Pericardium (tissue), 1 donor: ENCODE data around the gene RNF183.

DNA sequence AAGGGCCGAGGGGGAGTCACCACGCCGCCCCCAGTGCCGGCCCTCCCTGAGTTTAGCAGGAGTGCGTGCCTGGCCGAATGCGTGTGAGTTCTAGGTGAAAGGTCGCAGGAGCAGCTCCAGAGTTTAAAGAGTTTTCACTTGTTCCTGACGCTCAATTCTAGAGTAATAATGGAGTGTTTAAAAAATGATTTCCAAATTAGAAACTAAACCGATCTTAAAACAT is 428 bp downstream of the HSDL2 start:
- RRBS = no CpG with 5 or more reads among the region's 10 CpGs

DNA sequence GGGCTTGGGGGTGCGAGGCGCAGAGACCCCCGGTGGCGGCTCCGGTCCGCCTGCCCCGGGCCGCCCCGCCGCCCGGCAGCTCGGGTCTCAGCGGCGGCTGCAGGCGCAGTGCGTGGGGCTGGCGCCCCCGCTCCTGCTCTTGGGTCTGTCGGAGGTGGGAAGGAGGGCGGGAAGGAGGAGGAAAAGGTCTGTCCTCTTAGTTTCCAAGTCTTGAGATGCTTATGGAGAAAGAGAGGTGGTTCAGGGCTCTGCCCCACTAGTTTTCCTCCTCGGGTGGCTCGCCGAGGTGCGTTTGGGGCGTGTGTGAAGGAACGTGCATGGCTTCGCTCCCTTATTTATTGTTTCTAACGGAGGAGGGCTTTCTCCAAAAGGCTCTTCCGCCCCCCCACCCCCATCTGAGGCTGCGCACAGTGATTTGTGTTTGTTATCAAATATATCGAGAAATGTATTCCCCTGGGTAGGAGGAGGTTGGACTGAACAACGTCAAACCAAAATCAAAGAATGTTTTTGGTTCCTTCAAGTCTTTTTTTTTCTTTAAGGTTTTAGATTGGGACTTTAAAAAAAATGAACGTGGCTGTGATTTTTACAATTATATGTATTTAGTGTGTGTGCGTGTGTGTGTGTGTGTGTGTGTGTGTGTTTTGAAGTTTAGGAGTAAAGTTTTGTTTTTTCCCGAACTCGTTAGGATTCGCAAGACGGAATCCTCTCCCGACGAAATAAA is 868 bp downstream of the KIAA1958 start:
- RRBS = no CpG with 5 or more reads among the region's 40 CpGs

DNA sequence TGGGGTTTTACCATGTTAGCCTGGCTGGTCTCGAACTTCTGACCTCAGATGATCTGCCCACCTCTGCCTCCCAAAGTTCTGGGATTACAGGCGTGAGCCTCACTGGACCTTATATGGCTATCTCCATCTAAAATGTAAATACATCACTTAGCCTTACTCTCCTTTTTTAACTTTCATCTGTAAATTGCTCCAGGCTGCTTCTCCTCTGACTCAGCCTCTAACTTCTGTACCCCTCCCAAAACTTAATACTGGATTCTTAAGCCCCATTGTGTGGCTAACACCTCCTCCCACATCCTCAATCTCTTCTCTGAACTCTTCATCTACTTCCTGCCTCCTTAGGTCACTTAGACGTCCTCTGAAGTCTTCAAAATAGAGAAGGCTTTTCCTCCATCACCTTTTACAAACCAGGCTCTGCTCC is 4.0 kb downstream of the SNX30 start:
- RRBS = no CpG with 5 or more reads among the region's 3 CpGs

GRCh38 chr9:112755677-112756066 is 5.1 kb downstream of the SNX30 start:
- RRBS = no CpG with 5 or more reads among the region's 4 CpGs

DNA sequence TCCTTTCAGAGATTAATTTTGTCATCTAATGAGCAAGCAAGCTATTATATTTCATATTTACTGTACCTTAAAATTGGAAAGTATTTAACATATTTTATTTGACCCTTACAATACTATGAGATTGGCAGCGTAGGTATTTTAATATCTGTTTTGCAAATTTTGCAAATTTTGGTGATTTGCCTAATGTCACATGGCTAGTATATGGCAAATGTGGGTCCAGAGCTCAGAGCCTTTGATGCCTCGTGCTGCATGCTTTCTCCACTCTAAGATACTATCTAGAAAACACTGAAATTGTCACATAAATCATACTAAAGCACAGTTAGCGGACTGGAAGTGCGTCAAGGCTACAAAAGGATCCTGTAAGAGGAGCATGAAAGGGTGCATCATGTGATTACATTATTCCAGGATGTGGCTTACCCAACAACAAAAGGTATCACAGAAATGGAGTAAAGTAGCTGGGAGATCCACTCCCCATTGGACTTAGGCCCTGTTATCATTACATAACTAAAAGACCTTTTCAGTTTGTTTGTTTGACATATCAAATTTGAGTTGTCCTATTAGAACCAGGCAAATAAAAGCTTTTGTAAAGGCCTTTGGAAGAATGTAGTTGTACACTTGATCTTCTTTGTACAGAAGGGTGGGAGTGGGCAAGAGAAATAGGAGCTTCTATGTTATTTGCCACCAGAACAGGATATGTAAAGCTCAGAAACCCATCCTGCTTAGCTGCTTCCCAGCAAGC is 6.8 kb downstream of the SLC31A1 start:
- RRBS = no CpG with 5 or more reads among the region's 4 CpGs

DNA sequence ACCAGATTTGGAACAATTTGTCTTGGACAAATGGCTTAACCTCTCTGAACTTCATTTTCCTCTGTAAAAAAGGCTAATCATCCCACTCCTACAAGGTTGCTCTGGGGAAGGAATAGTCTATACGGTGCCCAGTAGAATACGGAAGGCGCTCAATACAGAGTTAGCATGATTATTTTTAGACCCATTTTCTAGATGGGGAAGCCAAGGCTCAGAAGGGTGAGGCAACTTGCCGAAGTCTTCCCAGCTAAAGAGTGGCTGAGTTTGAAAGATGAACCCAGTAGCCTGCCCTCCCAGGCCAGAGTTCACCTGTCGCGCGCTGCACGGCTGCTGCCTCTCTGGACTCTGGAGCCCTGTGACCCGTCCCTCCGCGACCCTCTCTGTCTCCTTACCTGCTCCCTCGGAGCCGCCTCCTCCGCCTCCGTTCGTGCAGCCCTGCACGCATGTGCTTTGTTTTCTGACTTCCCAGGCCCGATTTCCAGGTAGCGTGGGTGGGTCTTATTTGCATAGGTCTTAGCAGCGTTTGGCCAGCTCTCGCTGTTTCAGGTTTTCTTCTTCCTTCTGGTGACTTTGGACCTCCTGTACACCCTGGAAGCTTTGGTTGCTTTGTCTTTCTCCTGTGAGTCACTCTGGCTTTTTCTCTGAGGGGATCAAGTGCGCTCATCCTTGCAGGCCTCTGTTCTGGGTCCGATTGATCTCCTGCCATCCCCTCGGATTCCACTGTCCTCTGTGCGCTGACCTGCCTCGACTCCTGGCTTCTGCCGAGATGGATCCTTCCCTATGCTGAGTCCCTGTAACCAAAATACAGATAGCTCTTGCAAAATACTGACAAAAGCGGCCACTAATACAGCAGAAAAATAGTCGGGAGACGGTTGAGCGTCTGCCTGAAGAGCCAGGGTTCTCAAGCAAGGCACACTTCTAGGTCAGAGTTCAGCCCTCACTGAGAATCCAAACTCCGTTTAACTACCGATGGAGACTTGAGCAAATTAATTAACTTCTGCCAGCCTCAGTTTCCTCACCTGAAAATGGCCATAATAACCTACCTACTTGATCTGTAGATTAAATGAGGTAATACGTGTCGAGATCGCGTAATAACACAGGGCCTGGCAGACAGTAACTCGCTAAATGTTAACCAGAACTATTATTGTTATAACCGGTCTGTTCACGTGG is at the start of gene RNF183:
RNF183 (minus strand) TSS at position 710 of the 1,167 bp plus-strand sequence.
- RRBS = no CpG with 5 or more reads among the region's 40 CpGs

DNA sequence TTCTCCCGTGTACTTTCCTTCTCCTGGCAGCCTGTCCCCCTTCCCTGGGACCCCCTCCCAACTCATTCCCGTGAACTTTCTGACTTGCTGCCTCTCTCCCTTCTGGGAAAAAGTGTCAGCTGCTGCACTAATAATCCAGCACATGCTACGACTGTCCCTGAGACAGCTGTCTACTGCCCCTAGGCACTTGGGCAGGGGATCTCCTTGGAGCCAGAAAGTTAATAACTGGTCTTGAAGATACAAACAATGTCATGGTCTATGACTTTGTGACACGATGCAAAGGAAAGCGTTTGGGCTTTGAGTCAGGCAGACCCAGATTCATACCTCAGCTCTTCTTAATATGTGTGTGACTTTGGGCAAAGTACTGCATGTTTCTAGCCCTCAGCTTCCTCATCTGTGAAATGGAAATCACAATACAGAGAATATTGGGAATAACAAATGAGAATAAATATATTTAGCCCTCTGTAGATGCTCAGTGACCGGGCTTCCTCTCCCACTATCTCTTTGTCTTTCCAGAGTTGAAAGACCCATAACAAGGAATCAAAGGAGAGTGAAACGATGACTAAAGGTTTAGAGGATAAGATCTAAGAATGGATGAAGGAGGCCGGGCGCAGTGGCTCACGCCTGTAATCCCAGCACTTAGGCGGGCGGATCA is 10.2 kb upstream of the RNF183 start:
- RRBS = no CpG with 5 or more reads among the region's 12 CpGs

DNA sequence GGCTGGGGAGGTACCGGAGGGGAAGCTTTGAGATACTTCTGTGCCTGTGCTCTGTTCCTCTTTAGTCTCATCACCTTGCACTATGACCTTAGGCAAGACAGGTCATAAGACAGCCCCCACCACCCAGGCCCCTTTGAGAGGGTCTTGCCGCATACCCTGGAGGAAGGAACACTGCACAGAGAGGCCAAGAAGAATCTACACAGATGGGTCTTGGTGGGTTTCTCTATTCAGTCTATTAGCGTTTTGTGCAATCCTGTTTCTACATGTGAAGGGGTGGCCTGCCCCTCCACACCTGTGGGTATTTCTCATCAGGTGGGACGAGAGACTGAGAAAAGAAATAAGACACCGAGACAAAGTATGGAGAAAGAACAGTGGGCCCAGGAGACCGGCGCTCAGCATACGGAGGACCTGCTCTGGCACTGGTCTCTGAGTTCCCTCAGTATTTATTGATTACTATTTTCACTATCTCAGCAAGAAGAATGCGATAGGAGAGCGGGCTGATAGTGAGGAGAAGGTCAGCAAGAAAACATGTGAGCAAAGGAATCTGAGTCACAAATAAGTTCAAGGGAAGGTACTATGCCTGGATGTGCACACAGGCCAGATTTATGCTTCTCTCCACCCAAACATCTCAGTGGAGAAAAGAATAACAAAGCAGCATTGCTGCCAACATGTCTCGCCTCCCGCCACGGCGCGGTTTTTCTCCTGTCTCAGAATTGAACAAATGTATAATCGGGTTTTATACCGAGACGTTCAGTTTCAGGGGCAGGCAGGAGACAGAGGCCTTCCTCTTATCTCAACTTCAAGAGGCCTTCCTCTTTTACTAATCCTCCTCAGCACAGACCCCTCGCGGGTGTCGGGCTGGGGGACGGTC is 2.2 kb upstream of the HDHD3 start:
- RRBS = no CpG with 5 or more reads among the region's 22 CpGs

DNA sequence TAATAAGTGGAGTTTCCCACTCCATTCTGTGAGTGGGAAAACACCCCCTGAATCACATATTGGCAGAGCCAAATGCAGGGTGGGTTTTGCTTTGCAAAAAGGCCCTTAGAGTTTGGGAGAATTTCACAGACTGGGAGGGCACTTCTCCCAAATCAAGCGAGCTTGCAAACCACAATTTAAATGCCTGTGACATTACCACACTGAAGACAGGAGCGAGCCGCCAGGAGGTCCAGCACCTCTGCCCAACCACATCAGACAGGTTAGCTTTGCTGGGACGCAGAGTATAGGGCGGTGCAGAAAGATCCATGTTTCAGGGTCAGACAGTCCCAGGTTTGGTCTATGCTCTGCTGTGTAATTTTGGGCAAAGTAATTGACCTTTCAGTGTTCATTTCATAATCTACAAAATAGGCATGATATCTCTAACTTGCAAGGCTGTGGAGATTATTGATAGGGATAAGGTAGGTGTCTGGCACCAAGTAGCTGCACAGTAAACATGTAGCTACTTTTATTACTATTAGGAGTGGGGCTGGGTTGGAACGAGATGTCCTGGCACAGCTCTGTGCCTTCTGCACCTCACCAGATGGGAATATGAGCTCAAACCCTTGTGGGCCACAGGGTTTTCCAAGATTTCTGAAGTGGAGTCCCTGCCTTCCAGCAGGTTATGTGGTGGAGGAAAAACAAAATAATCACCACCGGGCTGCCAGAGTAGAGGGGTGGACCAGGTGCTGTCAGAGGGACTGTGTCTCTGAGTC is 2.1 kb downstream of the ALAD start:
- RRBS = no CpG with 5 or more reads among the region's 7 CpGs

DNA sequence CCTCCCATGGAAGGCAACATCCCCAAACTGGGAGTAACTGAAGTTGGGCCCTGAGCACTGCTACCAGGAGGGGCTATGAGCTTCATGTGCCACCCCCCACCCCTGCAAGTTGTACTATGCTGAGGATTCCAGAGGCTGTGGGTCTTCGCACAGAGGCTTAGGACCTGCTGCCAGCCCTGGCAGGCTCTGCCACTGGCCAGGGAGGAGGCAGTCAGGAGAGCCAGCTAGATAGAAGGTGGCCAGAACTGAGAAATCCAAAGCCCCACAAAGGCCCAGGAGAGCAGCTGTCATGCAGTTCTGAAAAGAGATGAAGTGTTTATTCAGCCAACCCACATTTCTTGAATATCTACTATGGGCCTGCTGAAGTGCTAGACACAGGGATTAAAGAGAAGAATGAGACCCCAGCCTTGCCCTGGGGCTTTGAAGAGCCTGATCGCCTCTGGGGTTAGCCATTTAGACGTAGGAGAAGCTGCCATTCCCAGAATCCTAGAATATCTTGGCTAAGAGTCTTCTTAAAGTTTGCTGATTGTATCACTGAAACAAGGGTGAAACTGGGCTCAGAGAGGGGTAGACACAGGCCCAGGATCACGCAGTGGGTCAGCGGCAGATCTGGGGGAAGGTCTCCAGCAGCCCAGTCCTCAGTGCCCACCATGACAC is 1.3 kb downstream of the ALAD start:
- RRBS = no CpG with 5 or more reads among the region's 5 CpGs

DNA sequence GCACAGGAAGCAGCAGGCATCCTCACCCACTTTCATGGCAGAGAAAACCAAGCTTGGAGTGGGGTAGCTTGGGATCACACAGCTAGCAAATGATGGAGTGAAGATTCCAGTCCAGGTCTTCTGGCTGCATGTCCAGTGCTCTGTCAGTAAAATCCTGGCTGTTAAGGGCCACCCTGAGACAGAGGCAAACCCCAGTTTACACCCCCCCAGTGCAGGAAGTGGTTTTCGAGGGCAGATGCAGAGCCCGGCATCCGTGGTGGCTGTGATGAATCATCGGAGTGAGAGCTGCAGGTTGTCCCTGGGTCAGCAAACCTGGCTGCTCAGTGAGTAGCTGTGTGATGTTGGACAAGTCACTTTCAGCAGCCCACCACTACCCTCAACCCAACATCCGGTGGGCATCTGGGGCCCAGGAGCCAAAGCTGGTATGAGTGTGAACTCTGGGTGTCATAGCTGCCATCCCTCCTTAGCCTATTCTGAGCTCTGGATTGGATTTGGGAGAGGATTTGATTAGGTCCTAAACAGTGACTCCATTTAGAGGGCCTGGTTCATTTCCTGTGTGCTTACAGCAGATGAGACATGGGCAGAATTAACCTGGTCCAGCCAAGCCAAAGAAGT is 115.5 kb downstream of the RGS3 start:
- RRBS = no CpG with 5 or more reads among the region's 5 CpGs

DNA sequence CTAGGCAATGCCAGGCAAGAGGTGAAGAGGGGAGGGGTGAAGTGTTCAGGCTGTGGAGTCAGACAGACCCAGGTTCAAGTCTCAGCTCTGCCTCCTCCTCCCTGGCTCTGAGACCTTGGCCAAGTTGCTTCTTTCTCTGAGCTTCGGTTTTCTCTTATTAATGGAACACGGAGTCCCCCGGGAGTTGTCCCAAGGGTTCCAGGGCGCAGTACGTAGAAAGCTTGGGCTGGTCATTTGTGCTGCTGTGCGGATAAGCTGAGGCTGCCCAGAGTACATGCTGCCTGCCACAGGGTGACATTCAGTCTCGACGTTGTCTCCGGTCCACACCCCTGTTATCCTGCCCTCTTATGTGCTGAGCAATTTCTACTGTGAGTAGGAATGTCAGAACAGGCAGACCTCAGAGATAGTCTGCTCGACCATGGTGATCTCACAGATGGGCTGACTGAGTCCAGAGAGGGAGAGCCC is 123.8 kb downstream of the RGS3 start:
- RRBS = no CpG with 5 or more reads among the region's 10 CpGs

- RRBS = 81% methylated on average over 2 of the region's 14 CpGs
These were observed 131.5 kb downstream of the RGS3 start for GRCh38 chr9:113594959-113595434.

- RRBS = no CpG with 5 or more reads among the region's 13 CpGs
These were observed 167.4 kb upstream of the ZNF618 start for GRCh38 chr9:113708240-113709619.

GRCh38 chr9:113868168-113868535 is 8.0 kb upstream of the ZNF618 start:
- RRBS = no CpG with 5 or more reads among the region's 1 CpG

DNA sequence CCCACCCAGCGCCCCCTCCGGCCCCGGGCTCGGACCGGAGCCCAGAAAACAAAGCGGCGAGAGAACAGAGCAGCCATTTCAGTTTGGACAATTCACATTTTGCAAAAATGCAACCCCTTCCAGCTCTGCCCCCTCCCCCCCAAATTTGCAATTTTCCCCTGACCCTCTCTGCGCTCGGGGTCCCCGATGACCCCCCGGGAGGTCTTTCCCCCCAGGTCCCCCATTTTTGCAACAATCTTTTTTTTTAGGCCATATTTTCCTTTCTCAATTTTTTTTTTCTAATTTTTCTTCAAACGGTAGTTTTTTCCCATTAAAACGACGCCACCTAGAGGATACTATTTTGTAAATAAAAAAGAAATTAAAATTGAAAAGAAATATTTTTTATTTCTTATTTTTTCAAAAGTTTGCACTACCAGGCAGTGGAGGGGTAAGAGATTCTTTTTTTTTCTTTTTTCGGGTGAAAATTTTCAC is 562 bp downstream of the ZNF618 start:
- RRBS = 1% methylated on average over 2 of the region's 15 CpGs

GRCh38 chr9:113963736-113964816 is 88.0 kb downstream of the ZNF618 start:
- RRBS = no CpG with 5 or more reads among the region's 20 CpGs

DNA sequence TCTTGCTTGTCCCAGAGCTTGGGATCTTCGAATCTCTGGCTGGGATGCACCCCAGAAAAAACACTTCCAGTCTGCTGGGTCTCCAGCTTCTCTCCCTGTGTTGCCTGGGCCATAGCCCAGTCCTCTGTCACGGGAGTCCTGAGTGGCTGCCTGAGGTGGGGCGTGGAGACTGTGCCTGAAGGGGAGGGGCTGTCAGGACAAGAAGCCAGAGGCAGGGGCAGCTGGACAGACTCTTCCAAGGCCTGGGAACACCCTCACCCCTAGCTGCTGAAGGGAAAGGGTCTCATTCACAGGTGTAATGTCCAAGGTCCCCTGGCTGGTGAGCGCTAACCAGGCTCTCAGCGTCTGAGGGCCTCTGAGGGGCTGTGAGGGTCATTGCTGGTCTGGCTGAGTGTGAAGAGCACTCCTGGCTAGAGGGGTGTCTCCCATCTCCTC is 20.4 kb upstream of the COL27A1 start:
- RRBS = no CpG with 5 or more reads among the region's 5 CpGs

DNA sequence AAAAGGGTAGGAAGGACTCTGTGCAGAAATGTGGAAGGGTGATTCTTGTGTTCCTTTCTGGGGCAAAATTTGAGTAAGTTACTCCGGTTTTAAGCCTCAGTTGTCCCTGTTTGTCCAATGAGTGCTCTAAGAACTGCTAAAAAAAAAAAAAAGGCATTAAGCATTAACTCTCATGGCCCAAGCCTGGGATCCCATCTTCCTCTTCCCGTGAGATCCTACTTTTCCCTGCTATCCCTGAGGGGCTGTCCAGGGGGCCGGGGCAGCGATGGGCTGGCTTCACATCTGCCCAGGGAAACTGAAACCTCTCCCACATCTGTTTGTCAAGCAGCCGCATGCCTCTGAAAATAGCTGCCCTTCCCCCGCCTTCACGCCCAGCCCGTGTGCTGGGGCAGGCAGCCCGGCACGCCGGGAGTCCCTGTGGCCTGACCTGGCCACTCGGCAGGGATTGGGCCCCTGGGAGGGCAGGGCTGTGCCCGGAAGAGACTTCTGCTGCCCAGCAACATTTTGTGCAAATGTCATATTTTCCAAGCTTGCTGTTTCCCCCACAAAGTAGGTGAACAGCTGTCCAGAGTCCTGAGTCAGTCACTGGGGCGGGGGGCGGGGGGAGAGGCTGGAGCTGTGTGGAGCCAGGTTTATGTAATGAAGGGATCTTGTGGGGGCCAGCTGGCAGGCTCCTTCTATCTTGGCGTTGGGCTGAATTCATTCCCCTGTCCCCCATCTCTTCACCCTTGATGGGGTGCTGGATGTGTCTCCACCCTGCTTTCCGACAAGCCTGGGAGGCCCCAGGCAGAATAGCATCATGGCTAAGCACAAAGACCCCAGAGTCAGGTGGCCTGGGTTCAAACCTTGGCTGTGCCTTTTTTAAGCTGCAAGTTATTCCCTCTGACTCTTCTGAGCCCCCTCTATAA is 8.2 kb downstream of the COL27A1 start:
- RRBS = 5% methylated on average over 3 of the region's 17 CpGs

- RRBS = 72% methylated on average over 3 of the region's 8 CpGs
These were observed 14.5 kb downstream of the COL27A1 start for GRCh38 chr9:114169859-114170299.